ENCODE measurements around a stretch of chr9.

GRCh38 chr9:127506007-127506926 is 55.0 kb downstream of the LRSAM1 start:
- PRO-cap: no peak

GRCh38 chr9:127509684-127510126 is 58.4 kb downstream of the LRSAM1 start:
- PRO-cap: no peak

GRCh38 chr9:127561035-127561302 is 7.9 kb downstream of the NIBAN2 start:
- PRO-cap: no peak

DNA sequence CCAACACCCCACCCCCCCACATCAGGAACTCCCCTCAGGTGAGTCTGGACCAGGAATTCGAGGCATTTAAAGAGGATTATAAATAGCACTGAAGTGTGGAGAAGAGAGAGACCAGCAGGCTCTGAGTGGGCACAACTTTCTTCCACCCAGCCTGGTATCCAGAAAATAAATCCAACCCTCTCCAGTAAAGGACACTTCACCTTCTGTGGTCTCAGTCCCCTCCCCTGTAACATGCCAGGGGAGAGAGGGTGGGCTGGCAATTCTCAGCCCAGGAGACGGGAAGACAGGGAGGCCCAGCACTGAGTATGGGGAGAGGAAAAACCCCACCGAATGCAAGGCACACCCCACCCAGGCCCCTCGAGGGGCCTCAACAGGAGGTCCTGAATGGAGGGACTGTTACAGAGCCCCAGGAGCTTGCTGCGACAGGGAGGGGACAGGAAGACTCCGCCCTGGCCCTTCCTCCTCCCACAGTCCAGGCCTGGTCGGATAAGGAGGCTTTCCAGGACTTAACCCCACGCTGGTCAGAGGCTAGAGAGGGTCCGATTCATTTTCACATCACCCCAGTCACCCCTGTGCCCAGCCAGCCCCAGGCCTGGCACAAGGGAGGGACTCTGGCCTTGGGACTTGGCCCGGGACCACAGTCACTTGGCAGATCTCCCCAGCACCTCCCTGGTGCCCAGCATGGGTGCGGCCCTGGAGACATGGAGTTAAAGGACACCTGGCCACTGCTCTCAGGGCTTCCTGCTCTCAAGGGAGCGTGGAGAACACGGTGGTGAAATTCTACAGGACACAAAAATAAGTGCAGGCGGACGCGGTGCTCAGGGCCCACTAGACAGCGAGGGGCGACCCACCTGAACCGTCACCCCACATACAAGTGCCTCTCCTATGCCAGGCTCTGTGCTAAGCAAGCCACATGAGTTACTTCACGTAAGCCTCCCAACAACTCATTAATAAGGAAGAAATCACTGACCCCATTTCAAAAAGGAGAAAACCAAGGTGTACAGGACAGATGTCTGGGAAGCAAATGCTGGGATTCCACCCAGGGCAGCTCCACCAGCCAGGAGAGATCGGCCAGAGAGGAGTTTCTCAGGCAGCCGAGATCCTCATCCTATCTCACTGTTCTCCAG is 1.6 kb downstream of the NIBAN2 start:
- PRO-cap: unidirectional peak, plus-strand start at position 489 of the sequence

DNA sequence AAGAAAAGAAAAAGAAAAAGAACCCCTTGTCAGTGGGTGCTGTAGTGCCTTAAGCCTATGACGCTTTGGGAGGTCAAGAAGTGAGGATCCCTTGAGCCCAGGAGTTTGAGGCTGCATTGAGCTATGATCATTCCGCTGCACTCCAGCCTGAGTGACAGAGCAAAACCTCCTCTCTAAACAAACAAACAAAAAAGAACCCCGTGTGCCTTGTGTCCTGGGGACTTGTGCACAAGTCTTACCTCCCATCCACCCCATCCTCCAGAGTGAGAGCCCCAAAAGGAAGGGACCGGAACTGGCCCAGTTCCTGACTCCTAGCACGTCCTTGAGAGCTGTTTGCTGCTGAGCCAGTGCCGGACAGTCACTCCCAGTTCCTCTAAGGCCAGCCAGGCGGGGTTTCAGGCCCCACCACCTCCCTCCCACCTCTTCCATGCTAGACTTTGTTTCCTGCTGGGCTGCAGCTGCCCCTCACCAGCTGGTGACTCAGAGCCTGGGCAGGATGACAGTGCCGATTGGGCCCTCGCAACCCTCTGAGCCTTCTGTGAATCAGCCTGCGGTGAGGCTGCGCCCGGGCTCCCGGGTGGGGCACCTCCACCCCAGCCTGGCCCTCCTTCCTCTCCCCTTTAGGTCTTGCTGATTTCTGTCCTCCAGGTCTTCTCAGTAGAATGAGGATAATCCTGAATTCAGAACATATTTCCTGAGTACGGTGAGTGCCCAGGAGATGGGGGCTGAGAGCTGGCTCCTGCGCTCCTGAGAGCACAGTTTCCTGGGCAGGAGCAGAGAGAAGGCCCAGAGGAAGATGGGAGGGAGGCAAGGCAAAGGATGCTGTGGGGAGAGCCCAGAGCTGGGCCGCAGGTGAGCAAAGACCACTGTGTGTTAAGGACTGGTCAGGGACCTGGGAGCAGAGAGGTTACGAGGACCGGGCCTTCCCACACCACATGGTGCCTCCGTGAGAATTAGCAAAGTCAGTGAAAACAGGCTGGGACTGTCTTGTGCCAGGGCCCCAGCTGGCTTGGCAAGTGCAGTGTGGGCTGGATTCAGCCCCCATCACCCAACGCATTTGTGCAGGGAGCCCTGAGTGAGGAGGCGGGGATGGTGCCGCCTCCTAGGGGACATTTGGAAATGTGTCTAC is 10.2 kb upstream of the NIBAN2 start:
- PRO-cap: no peak

DNA sequence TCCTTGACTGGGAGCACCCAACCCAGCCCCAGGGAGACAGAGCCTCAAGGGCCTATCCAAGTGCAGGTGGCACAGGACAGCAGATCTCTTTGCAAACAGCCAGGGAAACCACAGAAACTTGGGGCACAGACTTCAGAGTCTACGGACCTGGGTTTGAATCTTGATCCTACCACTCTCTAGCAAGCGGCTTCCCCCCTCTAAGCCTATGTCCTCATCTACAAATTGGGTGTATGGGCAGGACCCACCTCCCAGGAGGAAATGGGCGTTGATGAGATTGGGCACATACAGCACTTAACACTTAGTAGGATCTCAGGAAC is 13.2 kb upstream of the TOR2A start:
- PRO-cap: no peak

GRCh38 chr9:127809472-127810396 is 7.1 kb downstream of the FPGS start:
- PRO-cap: no peak

DNA sequence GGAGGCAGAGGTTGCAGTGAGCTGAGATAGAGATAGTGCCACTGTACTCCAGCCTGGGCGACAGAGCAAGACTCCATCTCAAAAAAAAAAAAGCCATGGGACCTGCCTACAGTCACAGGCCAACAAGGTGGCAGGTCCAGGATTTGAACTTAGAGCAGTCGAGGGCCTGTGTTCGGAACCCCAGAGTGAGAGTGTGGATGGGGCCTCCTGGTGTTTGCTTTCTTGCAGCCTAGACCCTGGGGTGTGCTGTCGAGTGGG is 11.8 kb downstream of the FPGS start:
- PRO-cap: no peak

DNA sequence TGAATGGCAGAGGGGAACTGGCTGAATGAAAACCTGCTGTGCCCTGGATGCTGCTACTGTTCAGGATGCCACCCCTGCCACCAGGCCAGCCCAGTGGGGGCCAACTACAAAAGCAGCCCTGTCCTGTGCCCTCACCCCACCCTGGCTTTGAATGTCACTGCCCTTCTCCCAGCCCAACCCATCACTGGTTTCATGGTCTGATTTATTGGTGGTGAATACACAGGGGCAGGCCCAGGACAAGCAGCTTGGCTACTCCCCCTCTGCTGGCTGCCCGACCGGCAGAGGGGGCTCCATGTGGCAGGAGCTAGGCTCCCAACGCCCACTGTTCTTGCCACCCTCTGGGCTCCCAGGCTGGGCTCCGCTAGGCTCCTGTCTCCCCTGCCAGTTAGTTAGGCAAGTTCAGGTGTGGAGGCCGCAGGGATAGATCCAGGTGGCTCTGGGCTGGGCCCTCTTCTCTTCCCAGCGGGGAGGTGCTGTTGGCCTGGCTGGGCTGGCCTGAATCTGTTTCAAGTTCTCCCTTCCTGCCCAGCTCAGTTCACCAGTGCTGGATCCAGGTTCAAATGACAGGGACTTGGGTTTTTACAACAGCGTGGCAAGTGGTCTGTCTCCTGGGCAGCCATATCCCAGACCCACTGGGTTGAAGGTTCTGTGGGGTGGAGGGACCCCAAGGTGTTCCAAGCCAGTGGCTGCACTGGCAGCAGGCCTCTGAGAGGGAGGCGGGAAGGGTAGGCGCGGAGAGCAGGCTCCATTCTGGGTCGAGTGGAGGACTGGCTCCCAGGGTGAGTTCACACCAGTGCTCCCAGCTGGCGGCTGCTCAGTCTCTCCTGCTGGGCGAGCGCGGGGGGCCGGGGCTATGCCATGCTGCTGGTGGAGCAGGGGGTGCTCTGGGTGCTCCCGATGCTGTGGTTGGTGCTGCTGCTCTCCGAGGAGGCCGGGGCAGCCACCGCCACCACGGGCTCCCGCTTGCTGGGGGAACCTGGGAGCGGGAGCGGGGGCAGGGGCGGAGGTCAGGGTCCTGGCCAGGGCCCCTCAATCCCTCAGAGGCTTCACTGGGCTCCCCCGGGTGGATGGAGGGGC is 12.5 kb downstream of the FPGS start:
- PRO-cap: no peak

- PRO-cap: no peak
These were observed 17.3 kb downstream of the FPGS start for GRCh38 chr9:127819795-127820509.

DNA sequence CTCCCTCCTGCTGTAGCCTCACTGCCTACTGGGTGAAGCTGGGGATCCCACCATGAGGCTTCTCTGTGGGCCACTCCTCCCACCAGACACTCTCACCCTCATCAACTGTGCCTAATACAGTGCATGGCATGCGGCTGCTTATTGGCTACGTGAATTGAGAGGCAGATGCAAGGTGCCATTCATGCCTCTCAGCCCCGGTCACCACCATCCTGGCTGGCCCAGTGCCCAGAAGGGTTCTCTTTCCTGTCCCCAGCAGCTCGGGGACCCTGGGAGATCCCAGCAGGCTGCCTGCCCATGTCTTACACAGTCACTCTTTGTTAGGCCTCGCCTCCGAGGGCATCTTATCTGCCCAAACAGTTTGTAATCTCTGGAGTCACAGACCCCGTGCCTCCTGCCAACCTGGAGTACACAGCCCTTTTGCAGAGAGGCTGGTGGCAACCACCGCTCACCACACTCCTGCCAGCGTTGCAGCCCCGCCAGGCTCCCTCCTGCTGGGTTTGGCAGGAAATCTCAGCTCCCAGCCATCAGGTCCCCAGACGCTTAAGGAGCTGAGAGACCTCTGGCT is 6.9 kb upstream of the AK1 start:
- PRO-cap: no peak

DNA sequence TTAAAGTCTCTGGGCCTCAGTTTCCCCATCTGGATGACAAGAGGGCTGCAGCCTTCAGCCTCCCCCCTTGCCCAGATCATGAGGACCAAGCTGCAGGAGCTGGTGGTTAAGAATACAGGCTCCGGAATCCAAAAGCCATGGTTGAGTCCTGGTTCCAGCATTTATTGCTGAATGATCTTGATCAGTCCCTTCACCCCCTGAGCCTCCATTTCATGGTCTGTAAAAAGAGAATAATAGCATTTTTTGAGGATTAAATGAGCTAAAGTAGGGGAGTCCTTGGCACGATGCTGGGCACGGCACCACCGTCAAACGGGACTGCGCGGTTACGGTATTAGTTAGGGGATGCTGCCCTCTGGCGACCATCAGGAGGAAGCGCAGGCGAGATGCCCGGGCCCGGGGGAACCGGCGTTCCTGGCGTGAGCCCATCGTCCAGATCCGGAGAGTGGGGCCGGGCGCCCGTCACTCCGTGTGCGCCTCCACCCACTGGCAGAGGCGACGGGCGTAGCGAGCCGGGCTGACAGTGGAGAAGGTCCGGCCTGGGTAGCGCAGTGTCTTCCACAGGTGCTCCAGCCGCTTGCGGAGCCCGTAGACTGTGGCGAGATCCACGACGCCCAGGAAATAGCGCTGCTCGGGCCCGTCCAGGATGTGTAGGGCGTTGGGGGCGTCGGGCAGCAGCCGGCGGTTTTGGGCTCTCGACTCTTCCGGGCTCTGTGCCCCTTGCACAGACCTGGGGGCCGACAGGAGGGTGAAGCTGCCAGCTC is 4.7 kb upstream of the ST6GALNAC4 start:
- PRO-cap: no peak

DNA sequence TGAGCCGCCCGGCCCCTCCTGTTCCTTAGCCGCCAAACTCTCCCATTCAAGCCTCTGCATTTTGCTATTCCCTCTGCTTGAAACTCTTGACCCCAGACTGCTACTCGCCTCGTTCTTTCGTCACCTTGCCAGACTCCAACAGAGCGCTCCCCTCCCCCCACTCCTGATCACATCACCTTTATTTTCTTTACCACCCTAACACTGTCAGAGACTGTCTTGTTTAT is 760 bp upstream of the PIP5KL1 start:
- PRO-cap: no peak

DNA sequence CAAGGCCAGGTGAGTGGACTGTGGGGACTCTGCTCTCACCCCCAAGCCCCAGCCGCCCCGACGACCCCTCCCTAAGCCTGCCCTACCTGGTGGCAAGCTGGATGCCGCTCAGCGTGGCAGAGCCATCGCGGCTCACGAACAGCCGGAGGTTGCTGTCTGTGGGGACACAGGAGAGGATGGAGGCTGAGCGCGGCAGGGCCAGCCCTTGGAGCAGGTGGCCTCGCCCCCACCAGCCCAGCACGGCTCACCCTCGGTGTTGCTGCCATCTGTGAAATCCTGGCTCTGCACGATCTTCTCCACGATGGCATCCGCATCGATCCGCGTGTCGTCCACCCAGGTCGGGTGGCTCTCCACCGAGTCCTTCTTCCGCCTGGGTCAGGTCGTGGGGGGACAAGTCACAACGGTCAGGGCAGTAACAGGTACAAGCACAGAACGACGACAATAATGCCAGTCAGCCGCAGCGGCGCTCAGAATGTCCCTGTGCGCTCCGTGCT is 6.9 kb upstream of the DPM2 start:
- PRO-cap: no peak

DNA sequence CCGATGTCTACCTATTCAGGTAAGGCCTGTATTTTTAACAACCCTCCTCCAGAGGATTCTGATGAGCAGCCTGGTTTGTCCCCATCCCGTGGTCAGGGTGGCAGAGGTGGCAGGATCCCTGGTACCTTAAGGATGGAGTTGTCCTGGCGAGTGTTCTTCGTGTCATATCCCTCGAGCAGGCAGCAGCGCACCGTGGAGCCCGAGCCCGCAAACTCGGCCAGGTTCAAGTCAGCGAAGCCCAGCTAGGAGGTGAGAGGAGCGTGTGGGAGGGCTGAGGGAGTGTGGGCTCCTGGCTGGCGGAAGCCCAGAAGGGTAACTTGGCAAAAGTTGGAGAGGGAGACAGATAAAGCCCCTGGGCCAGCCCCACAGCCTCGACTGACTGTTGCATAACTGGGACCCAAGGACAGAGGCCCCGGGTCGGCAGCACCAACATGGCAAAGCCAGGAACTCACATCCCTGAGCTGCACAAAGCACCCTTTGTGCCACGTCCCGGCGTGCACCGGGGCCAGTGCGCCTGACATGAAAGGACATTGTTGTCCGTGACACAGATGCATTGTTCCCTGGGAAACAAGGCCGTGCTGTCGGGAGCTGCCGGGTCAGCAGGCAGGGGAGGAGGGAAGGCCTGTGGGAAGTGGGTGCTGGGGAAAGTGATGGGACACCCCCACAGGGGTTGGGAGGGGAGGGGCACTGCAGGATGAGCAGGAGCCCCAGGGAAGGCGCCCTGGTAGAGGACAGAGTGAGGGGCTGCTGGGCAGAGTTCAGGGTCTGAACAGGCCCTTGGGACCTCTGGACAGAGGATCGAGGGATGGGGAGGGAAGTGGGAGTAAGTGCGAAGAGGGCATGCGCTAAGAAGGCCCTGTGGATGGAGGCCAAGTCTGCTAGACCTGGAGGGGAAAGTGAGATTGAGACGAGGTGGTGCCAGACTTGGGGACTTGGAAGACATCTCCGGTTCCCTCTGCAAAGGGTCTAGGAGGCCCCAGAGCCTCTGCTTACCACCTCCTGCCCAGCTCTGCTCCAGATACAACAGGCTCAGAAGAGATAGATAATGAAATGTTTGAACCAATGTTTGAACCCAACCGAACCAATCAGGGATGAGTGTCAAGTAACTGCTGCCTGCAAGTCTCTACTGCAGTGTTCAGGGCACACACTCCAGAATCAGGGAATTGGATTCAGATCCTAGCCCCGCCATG is 13.0 kb upstream of the DPM2 start:
- PRO-cap: no peak

GRCh38 chr9:127965236-127966341 is 15.2 kb downstream of the EEIG1 start:
- PRO-cap: unidirectional peak, plus-strand start at chr9:127965404

- PRO-cap: bidirectional peak, plus-strand start at chr9:127976683, minus-strand start at chr9:127976626
These were observed 4.4 kb downstream of the EEIG1 start for GRCh38 chr9:127976294-127976981.

- PRO-cap: bidirectional peak, plus-strand start at chr9:127977634, minus-strand start at chr9:127977538; bidirectional peak, plus-strand start at chr9:127977733, minus-strand start at chr9:127977665; bidirectional peak, plus-strand start at chr9:127978027, minus-strand start at chr9:127977914
These were observed 3.0 kb downstream of the EEIG1 start for GRCh38 chr9:127977450-127978613.

- PRO-cap: no peak
These were observed 40.4 kb downstream of the NAIF1 start for GRCh38 chr9:128026667-128027134.

GRCh38 chr9:128056924-128057887 is 9.9 kb downstream of the NAIF1 start:
- PRO-cap: no peak